Mononuclear cell (primary cell): ENCODE measurements around a stretch of chr12.

- RRBS = no CpG with 5 or more reads among the region's 12 CpGs
Observed at GRCh38 chr12:11714474-11715302, 65.2 kb downstream of the ETV6 start.

GRCh38 chr12:11736699-11737425 lies 87.4 kb downstream of the ETV6 start:
- RRBS = no CpG with 5 or more reads among the region's 6 CpGs

- RRBS = no CpG with 5 or more reads among the region's 11 CpGs
Observed at GRCh38 chr12:12024763-12025496, 45.8 kb upstream of the BCL2L14 start.

DNA sequence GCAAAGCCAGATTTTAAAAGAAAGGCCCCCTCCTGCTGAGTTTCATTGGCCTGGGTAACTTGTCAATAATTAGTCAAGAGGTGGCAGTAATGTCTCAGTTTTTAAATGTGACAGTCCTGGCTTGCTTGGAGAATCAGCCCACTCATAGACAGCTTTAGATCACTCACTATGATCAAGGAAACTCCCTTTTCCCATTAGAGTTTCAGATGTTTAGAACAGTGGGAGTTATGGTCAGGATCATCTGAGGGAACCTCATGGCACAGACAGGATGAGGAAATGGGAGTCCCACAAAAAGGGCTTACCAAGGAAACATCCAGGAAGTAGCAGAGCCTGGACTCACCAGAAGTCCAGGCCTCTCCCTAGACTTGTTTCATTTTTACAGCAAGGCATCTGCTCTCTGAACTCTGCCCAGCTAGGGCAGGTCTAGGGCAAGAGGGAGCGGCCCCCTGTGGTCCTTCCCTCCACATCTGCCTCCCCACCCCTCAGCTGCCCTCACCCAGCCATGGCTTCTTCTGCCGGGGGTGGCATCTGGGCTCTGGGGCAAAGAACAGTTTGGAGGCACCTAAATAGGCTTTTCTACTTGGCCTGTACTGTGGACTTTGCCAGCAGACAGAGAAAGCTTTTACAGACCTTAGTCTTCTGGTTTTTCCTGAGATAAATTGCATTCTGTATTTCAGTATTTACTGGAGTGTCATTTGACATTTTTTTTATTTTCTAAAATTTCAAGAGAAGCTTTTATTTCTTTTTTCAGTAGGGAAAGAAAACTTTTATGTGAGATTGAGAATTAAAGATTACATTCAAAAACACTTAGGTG lies 11.3 kb downstream of the BCL2L14 start:
- RRBS = no CpG with 5 or more reads among the region's 2 CpGs

- RRBS = no CpG with 5 or more reads among the region's 23 CpGs
Observed at GRCh38 chr12:12111384-12111846, 40.7 kb downstream of the BCL2L14 start.

- RRBS = no CpG with 5 or more reads among the region's 9 CpGs
Observed at GRCh38 chr12:12350934-12351708, 1.1 kb upstream of the MANSC1 start.

- RRBS = no CpG with 5 or more reads among the region's 4 CpGs
Observed at GRCh38 chr12:12519189-12519766, 43.4 kb downstream of the DUSP16 start.

- RRBS = no CpG with 5 or more reads among the region's 4 CpGs
Observed at GRCh38 chr12:12685191-12685767, 10.7 kb downstream of the GPR19 start.

GRCh38 chr12:12720963-12721638 lies 3.9 kb downstream of the CDKN1B start:
- RRBS = no CpG with 5 or more reads among the region's 6 CpGs

GRCh38 chr12:12749301-12750038 lies 32.3 kb downstream of the CDKN1B start:
- RRBS = no CpG with 5 or more reads among the region's 10 CpGs

DNA sequence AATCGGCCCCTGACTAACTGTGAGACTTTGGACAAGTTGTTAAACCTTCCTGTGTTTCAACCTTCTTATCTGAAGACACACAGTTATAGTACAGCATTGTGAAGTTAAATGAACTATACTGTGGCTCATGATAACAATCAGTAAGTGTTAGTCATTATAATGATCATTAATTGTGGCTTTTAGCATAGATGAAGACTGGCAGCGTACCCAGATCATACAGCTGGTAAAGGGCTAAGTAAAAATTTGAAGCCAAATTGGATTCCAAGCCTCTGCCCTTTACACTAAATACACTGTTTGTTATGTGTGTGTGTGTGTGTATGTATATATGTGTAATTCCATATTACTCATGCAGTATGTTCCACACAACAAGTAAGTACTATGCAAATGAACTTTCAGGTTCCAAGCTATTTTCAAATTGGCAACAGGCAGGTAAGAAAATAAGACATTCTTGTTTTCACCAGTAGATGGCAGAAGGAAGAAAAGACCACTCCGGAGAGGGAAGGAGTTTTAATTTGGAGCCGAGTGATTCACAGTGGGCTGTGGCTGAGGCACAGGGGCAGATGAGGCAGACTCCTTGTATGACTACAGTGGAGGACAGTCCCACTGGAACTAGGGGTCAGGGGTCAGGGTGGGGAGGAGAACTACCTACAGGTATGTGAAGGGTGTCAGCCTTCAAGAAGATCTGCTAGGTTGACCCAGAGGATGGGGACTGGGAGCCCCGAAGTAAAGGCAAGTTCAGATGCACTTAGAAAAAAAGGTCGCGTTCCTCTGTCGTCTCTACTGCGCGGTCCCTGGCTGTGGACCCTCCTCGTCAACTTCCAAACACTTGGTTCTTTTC lies 23.8 kb downstream of the DDX47 start:
- RRBS = no CpG with 5 or more reads among the region's 11 CpGs

DNA sequence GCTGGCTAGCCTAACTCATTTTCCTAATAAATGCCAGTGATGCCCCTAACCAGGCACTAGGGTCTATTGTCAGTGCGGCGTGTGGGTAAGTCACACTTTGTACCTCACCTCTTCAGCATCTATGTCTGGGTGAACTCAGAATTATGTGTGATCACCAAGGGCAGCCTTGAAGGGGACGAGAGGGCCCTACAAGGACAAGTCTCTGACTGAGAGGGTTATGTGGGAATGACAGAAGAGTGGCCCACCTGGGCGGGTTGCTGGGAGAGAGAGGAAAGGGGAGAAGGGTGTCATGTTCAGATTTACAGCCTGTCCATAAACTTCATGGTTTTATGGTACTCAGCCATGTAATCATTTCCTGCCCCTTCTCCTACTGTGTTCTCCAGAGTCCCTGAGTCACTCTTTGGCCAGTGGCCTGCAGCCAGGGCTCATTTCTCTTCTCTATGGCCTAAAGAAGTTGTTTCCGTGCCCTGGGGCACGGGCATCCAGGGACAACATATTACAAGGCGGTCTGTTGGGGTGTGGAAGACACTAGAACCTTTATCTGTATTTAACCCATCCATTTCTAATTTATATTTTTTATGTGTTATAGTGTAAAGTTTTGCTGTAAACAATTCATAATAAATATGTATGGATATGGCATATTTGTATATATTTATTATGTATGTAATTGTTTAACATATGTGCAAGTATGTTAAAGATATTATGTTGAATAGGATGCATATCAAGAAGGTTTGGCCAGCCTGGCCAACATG lies 26.8 kb downstream of the DDX47 start:
- RRBS = no CpG with 5 or more reads among the region's 7 CpGs

DNA sequence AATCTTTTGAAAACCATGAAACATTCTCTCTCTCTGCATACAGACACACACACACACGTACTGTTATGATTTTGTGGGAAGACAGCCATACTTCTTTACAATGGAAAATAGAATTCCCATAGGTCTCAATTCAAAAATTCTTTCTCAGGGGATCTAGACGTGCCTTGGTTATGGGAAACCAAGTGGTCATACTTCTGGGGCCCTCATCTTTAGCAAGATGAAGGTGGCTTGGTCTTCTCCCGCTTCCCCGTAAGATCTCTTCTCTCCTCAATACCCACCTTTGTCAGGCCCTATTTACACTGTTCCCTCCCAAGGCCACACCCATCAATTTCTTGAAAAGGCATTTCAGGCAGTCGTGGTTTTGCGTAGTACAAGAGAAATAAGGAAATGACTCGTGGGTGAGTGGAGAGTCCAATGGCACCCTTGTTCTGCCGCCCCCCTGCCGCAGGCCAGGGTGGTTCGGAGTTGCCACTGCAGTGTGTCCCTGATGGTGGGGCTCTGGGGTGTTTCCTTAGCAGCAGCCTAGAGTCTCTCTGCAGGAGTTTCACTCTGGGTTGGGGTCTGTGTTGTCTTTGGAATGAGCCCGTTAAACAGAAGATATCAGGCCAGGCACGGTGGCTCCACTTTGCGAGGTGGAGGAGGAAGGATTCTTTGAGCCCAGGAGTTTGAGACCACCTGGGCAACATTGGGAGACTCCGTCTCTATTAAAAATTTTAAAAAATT lies 9.8 kb upstream of the GPRC5A start:
- RRBS = no CpG with 5 or more reads among the region's 14 CpGs

- RRBS = no CpG with 5 or more reads among the region's 22 CpGs
Observed at GRCh38 chr12:12916260-12917174, 25.2 kb downstream of the GPRC5A start.

GRCh38 chr12:12975653-12976162 lies 23.7 kb upstream of the GPRC5D start:
- RRBS = no CpG with 5 or more reads among the region's 5 CpGs

DNA sequence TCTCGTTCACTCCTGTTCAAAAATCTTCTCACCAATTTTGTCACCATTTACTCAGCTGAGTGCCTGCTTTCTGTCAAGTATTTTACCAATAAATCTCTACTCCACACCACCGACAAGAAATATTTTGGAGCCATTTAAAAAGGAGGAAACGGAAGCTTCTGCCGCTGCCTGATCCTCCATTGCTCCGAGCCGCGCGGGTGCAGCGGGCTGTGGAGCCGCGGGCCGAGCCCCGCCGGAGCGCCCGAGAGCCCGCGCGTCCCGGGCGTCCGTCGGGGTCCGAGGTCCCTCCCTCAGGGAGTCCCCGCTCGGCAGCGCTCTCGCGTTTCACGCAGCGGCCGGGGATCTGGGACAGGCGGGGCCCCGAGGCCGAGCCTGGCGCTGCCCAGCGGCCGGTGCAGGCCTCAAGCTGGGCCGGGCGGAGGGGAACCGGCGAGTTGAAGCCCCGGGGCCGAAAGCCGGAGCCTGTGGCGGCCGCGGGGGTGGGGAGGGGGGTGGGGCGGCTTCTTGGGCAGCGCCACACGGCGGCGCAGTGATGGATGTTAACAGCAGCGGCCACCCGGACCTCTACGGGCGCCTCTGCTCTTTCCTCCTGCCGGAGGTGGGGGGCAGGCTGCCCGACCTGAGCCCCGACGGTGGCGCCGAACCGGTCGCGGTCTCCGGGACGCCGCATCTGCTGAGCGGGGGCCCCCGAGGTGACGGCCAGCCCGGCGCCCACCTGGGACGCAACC lies 1.1 kb upstream of the HEBP1 start:
- RRBS = 2% methylated on average over 26 of the region's 75 CpGs

GRCh38 chr12:13094415-13094846 lies 9.0 kb downstream of the GSG1 start:
- RRBS = no CpG with 5 or more reads among the region's 3 CpGs

- RRBS = no CpG with 5 or more reads among the region's 5 CpGs
Observed at GRCh38 chr12:13099023-13099660, 4.3 kb downstream of the GSG1 start.

DNA sequence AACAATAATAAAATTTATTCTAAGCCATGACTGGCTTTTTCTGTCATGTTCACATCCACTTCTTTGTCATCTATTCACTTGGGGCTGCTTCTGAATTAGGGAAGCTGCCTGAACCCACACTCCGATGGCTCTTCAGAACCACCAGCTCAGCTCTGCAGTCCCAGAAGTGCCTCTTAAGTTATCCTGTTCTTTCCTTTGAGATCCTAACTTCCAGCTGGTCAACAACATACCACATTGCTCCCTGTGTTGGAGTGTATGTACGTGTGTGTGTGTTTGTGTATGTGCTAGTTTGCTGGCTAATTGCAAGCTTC lies 1.1 kb downstream of the GSG1 start:
- RRBS = no CpG with 5 or more reads among the region's 2 CpGs

DNA sequence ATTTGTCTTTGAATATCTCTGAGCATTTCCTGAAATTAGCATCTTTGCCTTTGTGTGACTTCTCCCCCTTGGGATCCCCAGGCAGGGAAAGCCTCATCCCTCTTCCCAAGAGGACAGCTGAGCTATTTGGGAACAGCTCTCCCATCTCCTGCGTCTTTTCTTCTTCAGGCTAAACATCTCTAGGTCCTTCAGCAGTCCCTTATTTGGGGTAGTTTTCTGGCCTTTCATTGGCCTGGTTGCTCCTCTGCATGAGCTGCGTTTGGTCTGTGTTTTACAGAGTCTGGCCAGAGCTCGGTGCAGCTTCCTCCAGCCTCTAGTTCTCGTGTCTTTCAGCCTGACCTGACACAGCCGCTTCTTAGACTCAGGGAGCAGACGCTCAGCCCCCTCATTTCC lies 13.4 kb upstream of the GSG1 start:
- RRBS = no CpG with 5 or more reads among the region's 6 CpGs